ENCODE data around the gene NPL.

DNA sequence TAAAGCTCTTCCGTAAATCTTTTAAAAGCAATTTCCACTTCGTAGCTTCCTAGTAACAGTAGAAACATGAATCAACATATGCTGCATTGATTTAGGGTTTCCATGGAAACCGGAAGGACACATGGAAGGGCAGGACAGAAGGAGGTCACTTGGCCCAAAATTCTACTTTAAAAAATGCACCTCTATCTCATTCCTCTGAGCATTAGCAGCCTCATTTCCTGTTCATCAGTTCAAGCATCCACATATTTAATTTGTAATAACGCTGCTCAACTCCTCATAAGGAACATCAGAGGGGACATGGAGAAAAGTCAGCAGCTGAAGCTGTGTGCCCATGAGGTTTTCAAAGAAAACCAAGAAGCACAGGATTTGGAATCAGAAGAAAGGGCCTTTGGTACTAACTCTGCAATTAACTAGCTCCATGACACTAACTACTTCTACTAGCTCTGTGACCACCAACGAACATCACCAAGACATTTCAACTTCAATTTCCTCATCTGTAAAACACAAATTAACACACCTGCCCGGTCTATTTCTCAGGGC, 7.9 kb downstream of the RGS8 start:
- PRO-cap: no peak

DNA sequence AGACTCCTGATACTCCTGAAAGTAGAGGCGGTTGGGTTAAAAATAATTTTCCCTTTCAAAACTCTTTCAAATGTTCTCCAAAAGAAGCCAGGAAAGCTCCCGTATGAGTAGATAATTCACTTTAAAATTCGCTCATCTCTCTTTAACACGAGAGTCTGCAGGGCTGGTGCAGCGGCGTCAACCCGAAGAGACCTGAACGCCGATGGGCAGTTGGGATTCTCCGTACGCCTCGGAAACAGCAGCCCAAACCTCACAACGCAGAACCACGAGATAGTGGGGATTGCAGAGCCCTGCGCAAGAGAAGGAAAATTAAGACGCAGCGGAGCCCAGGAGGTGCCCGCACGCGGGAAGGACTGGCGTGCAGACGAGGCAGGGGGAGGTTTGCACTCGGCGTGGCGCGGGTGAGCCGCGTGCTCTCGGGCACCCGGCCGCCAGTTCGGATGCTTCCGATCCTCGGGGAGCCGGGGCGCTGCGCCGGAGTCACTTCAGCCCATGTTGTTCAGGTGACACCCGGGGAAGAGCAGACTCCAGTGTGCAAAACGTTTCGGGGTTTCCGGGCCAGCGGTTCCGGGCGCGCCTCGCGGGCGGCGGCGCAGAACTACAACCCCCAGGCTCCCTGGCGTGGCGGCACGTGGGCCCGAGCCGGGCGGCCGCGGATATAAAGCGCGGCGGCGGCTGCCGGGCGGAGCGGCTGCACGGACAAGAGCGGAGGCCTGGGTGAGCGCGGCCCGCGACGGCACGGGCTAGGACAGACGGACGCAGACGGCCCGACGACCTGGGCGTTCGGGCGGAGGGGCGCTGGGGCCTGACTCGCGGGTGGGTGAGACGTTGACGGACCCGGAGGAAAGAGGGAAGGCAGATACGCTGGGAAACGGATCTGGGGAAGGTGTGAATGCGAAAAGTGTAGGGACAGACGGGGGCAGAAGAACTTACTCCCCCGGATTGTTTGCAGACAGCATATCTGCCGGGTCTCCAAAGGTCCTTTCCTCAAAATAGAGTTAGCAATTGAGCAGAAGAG, at the start of gene NPL:
TSS of gene NPL (plus strand) at position 685 of the 1,018 bp plus-strand sequence.
- PRO-cap: unidirectional peak, plus-strand start at position 185 of the sequence; bidirectional peak, plus-strand start at position 685 of the sequence, minus-strand start at position 633 of the sequence

GRCh38 chr1:182804437-182804806, 14.8 kb downstream of the NPL start:
- PRO-cap: unidirectional peak, plus-strand start at chr1:182804607

GRCh38 chr1:182855128-182855740, 16.1 kb downstream of the DHX9 start:
- PRO-cap: no peak

DNA sequence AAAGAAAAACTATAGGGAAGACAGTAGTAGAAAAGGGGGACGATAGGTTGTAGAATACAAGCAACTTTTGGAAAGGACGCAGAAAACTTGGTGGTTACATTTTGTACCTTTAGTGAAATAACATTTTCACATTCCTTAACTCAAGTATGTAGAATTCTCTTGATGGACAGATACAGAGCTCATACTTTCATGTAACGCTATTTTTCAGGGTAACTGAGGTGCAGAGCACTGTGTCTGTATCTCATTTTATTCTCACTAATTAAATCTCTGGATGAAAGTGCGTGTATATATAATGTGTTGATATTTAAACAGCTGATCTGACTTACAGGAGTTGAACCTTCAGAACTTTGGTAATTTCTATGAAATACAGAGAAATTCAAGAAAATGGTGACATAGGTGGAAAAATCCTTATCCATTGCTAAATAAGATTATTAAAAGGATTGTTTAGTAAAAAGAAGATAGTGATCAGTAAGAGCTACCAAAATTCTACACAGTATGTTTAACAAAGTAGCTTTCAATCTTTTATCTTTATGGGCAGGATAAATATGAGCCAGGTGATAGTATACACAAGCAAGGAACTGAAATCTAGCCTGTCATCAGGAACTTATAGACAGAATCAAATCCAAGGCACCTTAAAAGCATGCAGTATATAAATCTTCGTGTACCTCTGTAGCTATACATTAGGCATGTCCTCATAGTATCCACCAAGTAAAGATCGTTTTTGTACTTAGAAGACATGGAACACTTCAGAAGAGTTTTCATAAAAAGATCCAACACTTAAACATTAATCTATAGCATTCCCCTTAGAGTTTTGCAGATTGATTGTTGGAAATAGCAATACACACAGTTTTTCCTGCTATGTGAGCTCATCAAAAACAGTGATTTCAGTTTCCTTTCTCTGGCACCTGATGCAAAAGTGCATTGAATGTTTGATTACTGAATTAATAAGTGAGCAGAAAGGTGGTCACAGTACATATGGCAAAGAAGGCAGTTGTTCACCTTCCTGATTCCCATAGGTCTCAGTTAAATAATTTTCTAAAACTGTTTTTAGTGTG, 26.3 kb downstream of the DHX9 start:
- PRO-cap: no peak

DNA sequence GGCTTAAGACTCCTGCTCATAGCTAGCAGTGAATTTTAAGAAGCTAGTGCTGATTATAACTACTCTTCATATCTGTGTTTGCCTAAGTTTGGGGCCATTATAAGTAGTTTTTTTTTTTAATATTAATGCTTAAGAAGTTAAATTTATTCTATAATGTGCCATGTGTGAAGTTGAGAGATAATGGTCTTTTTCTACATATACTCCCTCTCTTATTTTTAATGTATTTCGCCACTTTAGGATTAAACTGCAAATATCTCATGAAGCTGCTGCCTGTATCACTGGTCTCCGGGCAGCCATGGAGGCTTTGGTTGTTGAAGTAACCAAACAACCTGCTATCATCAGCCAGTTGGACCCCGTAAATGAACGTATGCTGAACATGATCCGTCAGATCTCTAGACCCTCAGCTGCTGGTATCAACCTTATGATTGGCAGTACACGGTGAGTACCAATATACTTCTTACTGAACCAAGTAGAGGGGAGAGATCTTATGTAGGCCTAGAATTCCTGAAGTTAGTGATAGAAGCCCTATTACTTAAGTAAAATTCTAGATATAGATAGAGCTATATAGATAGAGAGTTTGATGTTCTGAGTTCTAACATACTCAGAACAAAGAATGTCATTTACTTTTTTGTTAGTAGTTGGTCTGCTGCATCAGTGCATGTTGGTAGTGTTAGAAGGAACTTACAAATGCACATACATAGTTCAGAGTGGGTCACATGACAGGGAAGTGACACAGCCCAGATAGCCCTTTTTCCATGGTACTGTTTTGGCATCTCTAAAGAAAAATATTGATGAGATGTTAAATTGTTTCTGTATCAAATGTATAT, 45.4 kb downstream of the DHX9 start:
- PRO-cap: no peak

- PRO-cap: no peak
Observed at GRCh38 chr1:182889387-182889797, 50.2 kb downstream of the DHX9 start.

- PRO-cap: no peak
Observed at GRCh38 chr1:182890677-182891455, 51.7 kb downstream of the DHX9 start.

DNA sequence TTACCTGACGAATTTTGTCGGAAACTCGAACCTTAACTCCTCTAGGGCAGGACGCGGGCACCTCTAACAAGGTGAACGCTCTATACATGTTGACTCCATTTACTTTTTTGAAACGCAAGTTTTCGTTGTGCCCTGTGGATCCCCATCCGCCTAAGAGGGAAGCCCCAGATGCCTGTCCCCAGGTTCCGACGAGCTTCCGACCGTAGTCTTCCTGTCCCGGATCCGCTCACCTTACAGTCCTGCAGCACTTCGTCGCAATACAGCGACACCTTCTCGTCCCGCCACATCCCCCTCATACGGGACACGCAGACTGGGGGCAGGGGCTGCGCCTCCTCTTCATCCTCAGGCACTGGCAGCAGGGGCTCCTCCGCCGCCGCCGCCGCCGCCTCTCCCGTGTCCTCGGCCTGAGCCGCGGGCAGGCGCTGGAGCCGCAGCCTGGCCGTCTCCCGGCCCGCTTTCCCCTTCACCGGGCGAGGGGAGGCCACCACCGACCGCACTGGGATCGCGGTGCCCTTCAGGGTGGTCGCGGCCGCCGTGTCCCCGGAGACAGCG, 391 bp downstream of the SHCBP1L start:
- PRO-cap: no peak

GRCh38 chr1:183029314-183030513, 6.5 kb downstream of the LAMC1 start:
- PRO-cap: no peak

- PRO-cap: no peak
Observed at GRCh38 chr1:183044964-183045282, 21.7 kb downstream of the LAMC1 start.

- PRO-cap: no peak
Observed at GRCh38 chr1:183127051-183127638, 58.9 kb upstream of the LAMC2 start.

DNA sequence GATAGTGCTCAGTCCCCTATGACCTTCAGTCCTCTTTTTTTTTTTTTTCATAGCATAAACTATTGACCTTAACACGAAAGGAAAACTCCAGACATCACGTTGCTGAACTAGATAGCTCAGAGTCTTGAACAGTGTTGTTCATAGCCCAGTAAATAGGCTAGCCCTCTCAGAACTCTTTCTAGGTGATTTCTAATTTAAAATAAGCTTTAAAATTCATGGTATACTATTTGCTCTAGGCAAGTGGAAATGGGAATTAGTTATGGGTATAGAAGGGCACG, 56.7 kb downstream of the LAMC2 start:
- PRO-cap: no peak

DNA sequence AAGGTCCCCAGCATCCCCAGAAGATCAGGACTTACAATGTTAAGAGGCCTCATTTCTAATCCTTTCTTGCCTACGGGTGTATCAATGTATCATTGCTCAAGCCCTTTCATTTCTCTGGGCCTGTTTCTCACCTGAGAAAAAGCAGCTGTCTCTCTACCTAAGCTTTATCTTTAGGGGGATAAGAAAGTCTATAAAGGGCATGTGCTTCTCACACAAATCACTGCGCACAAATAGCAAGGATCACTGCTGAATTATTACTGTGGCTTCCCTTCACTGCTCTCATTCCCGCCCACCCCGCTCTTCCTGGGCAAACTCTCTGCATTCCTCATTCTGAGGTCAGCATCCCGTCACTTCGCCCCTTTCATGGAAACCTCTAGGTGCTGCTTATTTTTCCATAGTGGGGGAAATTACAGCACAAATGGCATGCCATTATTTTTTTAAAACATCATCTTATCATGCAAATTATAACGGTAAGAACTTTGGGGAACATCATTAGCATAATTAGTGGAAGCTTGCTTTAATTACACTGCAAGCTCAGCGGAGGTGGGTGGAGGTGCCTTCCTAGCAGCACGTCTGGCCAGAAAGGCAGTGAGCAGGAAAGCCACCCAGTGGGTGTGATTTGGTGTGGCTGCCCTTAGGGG, 105.7 kb downstream of the LAMC2 start:
- PRO-cap: no peak

- PRO-cap: no peak
Observed at GRCh38 chr1:183327547-183328069, 90.6 kb downstream of the NMNAT2 start.

- PRO-cap: no peak
Observed at GRCh38 chr1:183416608-183417493, 1.3 kb downstream of the NMNAT2 start.

- PRO-cap: no peak
Observed at GRCh38 chr1:183871602-183871984, 66.7 kb downstream of the RGL1 start.

GRCh38 chr1:183954813-183955060, 82.8 kb downstream of the COLGALT2 start:
- PRO-cap: no peak

DNA sequence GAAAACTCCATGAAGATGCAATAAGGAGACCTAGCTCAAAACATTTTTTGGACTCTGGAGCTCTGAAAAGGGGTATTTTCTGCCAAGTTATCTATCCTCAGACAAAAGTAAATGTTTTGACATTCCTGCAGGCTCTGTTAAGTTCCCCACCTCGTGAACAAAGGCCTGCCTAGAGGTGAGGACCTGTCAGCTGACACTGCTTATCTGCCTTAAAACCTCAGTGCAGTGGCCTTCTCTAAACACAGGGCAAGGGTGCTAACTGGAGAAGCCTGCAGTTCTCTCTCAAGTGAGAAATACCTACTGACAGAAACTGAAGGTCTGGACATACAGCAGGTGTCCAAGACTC, 41.1 kb downstream of the COLGALT2 start:
- PRO-cap: no peak

DNA sequence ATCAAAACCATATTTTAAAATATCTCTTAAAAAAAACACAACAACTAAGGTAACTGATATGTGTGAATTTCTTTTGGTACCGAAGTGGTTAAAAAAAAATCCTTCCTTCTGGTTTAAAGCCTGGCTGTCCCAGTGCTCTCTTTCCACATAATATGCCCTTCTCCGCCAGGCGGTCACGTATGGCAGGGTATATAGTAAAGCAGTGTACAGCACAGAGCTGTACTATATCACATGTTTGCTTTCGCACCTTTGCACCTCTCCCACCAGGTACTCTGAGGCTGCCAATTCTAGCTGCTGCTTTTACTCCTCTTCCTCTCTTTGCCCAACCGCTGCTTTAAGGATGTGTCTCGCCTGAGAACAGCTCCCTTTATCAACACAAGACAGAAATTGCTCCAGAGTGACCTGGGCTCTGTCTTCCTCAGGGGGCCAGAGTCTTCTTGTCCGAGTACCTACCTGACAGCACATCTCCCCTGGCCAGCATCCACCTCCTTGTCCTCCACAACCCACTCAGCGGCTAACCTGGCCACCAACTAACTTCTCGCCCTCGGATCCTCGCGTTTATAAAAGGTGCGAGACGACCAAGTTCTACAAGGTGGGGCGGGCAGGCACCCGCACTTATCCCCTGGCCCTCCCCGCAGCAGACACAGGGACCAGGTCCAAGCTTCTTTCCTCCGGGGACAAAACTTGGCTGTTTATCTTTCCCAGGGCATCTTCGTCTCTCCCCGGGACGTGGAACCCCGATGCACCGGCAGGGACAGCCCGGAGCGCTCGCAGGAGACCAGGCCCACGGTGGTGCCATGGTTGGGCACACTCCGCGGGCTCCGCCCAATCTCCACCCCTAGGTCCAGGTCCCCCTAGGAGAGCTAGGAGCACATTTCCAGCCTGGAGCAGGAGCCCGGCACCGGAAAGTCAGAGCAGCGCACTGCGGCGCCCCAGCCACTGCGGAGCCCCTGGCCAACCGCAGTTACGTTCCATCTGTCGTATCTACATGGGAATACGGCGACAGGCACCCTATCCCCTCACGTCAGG, 1.5 kb downstream of the COLGALT2 start:
- PRO-cap: no peak